Metastatic Breast Carcinoma in the Ovary (tissue), 3 donors: ENCODE measurements around a stretch of chr9.

DNA sequence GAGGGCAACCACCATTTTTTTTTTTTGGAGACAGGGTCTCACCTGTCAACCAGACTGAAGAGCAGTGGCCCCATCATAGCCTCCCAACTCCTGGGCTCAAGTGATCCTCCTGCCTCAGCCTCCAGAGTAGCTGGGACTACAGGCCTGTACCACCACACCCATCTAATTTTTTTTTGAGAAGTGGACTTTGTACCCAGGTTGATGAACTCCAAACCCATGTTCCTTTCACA lies 1.0 kb downstream of the RPL35 start:
- PRO-cap, 3 experiments, result no peak in any of the 3 experiments

DNA sequence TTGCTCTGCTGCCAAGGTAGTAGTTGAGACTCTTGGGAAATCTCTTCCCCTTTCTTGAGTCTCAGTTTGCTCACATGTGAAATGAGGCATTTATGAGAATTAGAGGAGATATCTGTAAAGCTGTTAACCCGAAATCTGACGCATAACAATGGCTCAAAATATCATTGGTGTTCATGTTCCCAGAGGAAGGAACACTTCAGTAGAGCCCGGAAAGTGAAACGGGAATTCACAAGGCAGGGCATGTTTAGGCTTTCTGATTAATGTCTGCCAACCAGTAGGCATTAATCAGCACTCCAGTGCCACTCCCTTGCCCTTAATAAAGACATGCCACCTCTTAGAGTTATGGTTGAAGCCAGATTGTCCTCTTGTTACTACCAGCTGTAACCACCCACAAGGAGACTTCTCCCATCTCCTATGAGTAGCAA lies 1.6 kb downstream of the ARPC5L start:
- PRO-cap, 3 experiments, result no peak in any of the 3 experiments

- PRO-cap, 3 experiments, result no peak in any of the 3 experiments
Observed at GRCh38 chr9:124869566-124870092, 7.7 kb downstream of the ARPC5L start.

- PRO-cap, 3 experiments, result peak in 3 of 3 experiments; most common plus-strand start chr9:124941970 (in 1); most common minus-strand start chr9:124941774 (in 2)
Observed at GRCh38 chr9:124941700-124942159, 847 bp upstream of the GOLGA1 start.

DNA sequence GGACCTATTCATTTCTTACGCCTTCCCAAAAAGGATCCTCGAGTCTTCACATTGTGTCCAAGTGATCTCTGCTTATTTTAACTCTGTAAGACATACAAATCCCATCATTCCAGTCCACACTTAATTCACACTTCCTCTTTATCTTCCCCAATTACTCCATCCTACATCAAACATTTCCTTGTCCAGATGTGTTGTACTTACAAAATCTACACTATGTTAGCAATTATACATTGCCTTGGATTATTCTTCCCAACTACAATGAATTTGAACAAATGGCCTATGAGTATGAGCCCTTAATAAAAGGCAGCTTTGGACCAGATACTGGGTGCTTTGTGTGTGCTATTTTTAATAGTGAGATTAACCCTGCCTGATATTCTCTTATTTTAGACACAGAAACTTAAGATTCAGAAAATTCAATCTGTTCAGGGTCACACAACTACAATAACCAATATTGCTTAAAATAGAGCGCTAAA lies 1.8 kb upstream of the SCAI start:
- PRO-cap, 3 experiments, result no peak in any of the 3 experiments

- PRO-cap, 3 experiments, result no peak in any of the 3 experiments
Observed at GRCh38 chr9:125410181-125410759, 148.6 kb downstream of the GAPVD1 start.

DNA sequence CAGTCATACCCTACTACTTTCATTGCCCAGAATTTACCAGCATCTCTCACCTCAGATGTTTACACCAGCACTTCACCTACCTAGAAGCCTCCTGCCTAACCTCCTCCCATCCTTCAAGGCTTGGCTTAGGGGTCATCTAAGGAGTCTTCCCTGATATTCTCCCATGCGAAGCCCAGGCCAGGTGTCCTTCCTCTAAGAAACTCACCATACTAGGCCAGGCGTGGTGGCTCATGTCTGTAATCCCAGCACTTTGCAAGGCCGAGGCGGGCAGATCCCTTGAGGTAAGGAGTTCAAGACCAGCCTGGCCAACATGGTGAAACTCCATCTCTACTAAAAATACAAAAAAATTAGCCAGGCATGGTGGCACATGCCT lies 75.3 kb downstream of the MAPKAP1 start:
- PRO-cap, 3 experiments, result no peak in any of the 3 experiments

DNA sequence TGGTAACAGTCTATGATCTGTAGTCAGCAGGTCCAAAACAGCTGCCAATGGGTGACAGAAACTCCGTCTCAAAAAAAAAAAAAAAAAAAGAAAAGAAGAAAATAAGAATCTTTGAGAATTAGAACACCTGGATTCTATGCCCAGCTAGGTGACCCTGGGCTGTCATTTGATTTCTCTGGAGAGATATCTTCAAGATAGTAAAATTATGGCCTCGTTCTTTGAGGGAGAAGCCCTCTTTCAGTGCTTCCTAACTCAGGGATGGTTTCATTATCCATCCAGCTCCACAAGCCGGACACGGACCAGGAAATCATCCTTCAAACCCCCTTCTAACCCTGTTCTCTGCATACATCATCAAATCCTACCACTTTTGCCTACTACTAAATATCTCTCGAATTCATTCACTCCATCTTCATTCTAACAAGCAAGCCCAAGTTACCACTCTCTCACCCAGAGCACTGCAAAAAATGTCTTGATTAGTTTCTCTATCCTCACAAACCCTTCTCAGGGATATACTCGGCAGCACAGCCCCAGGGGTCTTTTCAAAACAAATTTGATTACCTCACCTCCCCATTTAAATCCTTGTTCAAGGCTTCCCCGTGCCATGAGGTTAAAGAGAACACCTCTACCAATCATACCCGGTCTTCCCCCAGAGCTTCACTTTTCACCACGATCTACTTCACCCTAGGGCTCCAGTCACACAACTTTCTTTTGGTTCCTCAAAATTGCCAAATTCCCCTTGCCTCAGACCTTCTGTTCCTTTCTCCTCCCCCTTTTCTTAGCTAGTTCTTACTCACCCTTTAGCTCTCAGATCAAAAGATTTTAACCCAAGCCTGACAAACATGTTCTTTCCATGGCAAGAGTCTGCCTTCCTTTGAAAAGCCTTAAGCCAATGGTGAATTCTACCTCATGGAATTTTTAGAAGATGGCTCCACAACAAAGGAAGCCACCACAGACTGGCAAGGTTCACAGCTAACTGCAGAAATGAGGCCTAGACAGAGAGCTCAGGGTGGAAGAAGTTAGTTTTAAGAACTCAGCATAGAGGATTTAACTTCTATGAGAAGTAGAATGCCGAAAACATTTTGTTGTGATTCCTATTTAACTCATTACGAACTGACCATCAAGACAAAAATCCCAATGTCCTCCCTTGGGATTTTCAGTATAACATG lies 56.9 kb downstream of the MAPKAP1 start:
- PRO-cap, 3 experiments, result peak in 1 of 3 experiments; most common minus-strand start position 710 of the sequence (in 1)

DNA sequence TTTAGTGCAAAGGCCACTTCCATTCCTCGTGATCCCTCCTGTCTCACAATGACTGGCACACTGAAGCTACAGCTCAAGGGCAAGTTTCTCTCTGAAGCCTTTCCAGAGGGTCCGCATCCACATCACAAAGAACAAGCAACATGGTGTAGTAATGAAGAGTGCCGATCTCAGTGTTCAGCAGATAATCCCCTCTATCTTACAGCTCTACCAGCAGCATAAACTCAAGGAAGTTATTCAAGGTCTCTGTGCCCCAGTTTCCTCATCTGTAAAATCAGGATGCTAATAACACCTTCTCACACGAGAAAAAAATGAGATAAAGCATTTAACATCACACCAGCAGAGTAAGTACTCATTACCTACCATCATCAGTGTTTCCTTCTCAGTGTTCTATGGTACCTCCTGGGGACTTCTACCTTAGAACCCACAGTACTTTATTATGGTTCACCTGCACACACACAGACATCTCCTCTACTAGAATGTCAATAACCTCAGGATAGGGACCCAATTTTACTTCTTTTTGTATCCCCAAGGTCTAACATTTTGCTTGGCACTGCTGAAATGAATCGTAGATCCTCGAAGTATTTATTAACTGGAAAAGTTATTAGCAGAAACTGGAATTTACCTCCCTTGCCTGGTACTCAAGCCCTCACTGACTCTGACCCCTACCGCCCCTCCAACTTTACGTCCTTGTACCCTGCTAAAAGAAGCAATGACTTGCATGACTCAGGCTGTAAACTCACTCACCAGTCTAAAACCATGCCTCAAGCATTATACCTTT lies 2.8 kb downstream of the MAPKAP1 start:
- PRO-cap, 3 experiments, result no peak in any of the 3 experiments

DNA sequence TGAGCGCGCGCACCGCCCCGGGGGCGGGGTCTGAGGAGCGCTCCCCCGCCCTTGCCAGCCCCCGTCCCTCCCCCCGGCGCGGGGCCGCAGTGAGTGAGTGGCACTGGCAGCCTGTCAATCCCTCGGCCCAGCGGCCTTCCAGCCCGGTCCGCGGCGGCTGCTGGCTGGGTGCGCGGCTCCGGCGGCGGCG lies 686 bp upstream of the PBX3 start:
- PRO-cap, 3 experiments, result peak in 3 of 3 experiments; most common plus-strand start position 117 of the sequence (in 3)

- PRO-cap, 3 experiments, result no peak in any of the 3 experiments
Observed at GRCh38 chr9:125759781-125760237, 12.6 kb downstream of the PBX3 start.

DNA sequence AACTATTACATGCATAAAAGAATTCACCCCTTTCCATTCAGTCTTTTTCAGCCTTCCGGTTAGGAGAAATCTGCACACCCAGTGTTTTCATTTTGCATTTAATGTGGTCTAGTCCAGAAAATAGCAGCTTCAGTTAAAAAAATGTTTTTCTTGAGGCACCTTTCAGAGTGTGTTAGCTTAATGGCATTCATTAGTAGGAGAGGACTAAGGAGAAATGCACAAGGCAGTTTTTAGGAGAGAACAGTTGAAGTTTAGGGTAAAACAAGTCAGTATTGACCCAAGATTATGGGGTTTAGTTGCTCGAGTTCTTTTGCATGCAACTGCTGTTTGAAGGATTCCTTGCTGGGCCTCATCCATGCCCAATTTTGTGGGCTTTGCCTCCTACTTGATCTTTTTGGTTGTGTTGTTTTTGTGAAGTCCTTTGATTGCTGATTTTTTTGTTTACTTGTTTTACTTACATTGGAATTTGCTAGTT lies 95.2 kb downstream of the PBX3 start:
- PRO-cap, 3 experiments, result no peak in any of the 3 experiments

DNA sequence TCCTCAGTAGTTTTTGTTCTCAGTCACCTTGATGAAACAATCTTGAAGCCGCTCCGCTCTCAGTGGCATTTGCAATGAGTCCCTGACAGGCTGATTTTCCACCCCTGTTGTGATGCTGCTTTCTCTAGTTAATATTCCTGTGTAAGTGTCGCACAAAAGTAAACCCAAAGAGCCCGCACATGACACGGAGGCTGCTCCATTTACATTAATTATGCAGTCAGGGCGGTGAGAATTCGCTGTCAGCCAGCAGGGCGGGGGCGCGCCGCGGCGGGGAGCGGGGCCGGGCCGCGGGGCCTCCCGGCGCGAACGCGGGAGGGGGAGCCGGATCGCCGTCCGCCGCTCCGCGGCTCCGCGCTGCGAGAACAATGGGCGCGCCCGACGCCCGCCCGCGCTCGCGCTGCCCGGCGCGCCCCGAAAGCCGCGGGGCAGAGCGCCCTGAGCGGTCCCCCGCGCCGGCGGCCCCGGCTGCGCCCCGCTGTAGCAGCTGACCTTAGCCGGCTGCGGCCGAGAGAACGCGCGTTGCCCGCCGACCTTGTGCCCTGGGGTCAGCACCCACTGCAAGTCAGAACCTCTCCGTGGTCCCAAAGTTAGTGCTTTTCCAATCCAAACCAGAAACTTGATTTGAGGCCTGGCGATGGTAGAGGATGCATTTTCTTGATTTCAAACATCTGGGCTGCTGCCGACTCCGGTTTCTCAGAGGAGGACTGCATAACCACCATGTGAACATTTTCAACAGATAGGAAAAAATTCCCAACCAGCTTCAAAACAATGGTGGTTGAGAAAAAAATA lies 142.5 kb downstream of the PBX3 start:
- PRO-cap, 3 experiments, result no peak in any of the 3 experiments

GRCh38 chr9:126421410-126422455 lies 95.1 kb downstream of the MVB12B start:
- PRO-cap, 3 experiments, result no peak in any of the 3 experiments

GRCh38 chr9:126423177-126423737 lies 96.6 kb downstream of the MVB12B start:
- PRO-cap, 3 experiments, result no peak in any of the 3 experiments

GRCh38 chr9:126986626-126986991 lies 72.0 kb downstream of the RALGPS1 start:
- PRO-cap, 3 experiments, result no peak in any of the 3 experiments

DNA sequence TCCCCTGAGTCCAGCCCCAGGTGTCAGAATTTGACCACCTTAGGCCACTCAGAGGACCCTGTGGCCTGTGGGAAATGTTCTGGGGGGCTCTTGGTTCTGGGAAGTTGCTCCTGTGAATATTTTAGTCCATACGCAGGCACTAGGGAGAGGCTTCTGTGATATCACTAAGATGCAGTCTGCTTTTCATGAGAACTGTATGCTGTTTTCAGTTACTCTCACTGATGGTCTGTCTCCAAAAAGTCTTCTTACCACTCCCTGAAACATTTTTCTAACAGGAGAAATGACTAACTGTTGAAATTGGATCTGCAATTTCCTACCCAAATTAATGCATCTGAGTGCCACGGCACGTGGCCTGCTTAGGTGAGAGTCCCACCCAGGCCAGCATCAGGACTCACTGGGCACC lies 23.3 kb downstream of the ANGPTL2 start:
- PRO-cap, 3 experiments, result no peak in any of the 3 experiments

GRCh38 chr9:127130986-127132103 lies 8.9 kb upstream of the ANGPTL2 start:
- PRO-cap, 3 experiments, result no peak in any of the 3 experiments

DNA sequence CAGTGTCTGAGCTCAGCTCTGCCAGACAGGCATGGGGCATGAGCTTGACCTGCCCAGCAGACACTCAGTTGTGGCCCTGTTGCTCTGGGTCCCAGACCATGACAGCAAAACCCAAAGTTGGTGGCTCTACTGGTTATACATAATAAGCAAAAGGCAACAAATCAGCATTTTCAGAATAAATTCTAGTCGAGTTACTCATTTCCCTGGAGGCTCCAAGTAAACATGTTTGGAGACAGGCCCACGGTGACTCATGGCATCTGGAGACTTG lies 60.3 kb upstream of the SLC2A8 start:
- PRO-cap, 3 experiments, result no peak in any of the 3 experiments

DNA sequence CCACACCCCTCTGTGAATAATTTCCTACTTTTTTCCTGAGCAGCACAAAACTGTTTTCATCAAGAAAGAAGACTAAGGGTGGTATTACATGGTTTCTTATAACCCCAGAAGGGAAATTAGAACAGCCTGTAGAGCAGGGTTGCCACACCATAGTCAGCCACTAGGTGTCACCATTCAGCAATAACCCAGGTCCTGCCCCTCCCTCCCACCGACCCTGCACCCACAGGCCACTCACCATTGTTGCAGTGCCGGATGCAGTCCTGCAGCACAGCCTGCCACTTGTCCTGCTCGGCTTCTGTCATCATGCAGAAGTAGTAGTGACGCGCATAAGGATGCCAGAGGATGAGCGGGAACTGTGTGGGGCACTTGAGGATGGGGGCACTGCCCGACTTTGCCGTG lies 45.4 kb downstream of the NIBAN2 start:
- PRO-cap, 3 experiments, result no peak in any of the 3 experiments